ENCODE data around the gene SMIM32.

DNA sequence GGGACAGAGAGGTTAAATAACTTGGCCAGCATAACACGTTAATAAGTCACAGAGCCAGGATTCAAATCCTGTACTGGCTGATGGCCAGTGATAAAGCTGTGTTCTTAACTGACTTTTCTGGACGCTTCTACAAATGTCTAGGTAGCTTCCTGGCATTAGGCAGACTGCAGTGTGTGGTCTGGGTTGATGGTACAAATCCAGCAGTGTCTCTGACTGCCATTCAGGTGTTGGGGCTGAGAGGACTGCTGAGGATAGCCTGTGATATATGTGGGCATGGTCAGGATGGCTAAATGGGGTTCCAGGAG, 125.9 kb upstream of the CXCL14 start:
- RRBS = no CpG with 5 or more reads among the region's 2 CpGs

DNA sequence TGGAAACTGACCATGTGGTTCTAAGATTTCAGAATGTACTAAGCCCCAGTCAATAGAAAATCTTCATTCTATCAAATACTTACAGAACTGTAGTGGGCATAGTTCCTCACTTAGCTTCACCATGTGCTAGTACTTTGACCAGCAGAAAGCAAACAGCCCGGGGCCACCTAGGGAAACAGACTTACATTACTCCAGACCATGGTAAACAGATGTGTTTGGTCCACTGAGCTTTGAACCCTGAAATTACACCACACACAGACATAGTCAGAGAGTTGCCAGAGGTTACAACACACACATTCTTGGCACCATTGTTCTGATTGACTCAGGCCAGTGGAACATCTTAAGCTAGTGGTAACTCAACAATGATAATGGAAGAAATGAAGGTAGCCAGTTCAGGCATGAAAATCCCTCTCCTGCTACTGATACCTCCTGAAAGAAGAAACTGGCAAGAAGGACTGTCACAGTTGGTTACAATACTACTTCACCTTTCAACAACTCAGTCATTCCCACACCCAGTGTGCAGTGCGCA, 18.6 kb upstream of the LECT2 start:
- RRBS = no CpG with 5 or more reads among the region's 2 CpGs

- RRBS = no CpG with 5 or more reads among the region's 4 CpGs
Observed at GRCh38 chr5:136060717-136061089, 31.9 kb downstream of the TGFBI start.

GRCh38 chr5:136132021-136132520, 574 bp upstream of the SMAD5 start:
- RRBS = no CpG with 5 or more reads among the region's 8 CpGs

GRCh38 chr5:136192859-136193455, at the start of gene SMIM32:
SMIM32 (minus strand) TSS chr5:136193162.
- RRBS = 1% methylated on average over 33 of the region's 46 CpGs

DNA sequence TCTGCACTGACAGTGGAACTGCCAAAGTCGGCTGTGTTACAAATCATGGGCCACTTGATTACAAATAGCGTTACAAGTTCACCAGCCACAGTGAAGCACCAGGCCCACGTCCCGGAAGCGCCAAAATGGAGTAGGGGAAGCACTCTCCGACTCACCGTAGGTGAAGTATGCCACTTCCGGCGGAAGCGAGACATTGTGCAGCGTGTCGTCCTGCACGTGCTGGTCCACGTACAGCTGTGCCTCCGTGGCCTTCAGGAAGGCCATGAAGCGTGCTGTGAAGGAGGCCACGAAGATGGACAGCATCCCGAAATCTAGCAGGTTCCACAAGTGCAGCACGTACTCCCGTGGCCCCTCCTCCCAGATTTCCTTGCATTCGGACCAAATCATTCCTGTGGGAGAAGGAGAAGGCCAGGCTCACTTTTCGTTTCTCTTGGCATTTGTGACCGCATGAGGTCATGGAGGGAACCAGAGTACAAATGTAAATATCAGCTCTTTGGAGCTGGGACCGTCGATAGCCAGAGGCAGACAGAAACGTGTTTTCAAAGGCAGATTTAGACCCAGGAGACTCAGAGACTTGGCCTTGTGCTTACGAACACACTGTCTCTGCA, 58.6 kb upstream of the SMIM32 start:
- RRBS = 38% methylated on average over 5 of the region's 27 CpGs

DNA sequence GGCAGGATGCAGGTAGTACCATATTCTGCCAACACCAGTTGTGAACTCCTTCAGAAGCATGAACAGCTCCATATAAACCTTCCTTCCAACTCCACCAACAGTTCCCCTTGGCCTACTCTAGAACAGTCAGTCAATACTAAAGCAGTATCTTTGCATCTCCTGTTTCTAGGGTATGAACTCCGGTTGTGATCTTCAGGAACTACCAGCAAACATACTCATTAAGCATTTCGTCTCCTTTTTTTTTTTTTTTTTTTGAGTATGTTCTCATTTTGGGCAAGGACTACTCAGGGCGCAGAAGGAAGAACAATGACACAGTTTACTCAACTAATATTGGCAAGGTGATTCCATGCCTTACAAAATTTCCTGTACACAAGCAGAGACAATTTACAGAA, 197.7 kb downstream of the SPOCK1 start:
- RRBS = no CpG with 5 or more reads among the region's 3 CpGs

- RRBS = no CpG with 5 or more reads among the region's 17 CpGs
Observed at GRCh38 chr5:137618947-137620086, 116.6 kb downstream of the KLHL3 start.

DNA sequence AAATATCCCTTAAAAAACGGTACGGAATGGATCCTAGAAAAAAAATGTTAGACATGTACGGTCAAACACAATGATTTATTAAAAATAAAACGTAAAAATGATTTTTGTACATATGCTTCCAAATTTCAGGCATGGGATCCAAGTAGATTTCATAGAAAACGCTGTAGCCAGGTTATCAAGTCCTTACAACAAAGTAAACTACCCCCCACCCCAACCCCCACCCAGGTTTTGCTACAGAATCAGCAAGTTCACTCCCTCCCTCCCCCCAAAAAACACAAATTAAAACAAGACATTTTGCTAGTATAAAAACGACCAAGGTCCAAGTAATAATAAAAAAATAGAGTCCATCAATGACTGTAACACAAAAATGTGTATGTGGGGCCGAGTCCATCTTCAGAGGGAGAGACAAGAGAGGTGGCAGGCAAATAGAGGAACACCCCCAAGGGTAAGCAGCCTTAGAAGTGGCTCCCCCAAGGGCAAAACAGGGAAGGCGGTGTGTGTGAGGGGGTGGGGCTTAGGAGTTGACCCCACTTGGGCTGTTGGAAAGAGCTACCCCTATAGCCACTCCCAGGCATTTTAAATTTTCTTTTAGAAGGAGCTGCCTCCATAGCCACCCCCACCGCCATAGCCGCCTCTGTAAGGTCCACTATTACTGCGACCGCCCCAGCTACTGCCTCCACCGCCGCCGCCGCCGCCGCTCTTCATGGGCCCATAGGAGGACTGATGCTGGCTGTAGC, 1.4 kb downstream of the HNRNPA0 start:
- RRBS = no CpG with 5 or more reads among the region's 18 CpGs

- RRBS = no CpG with 5 or more reads among the region's 1 CpG
Observed at GRCh38 chr5:137800639-137800929, 46.4 kb upstream of the HNRNPA0 start.

DNA sequence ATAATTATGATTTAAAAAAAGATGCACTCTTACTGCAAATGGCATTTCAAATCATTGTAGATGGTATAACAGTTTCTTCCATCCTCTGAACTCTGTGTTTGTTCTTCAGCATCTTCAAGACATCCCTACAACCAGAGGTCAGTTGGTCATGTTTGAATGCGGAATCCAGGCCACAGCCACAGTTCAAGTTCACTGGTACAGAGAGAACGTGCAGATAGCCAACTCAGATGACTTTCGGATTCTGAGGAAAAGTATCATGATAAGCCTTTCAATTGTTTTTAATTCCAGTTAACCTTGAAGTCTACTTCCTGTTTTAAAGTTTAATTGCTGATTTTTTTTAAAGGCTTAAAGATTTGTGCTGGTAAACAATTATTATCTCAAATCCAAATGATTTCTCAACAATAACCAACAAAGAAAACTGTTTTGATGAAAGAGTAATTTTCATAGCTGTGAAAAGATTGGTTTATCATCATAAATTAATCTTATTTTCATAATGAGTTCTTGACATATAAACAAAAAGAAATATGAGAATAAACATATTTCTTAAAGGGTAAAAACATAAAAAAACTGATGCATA, 8.5 kb upstream of the MYOT start:
- RRBS = no CpG with 5 or more reads among the region's 3 CpGs

- RRBS = no CpG with 5 or more reads among the region's 9 CpGs
Observed at GRCh38 chr5:137977163-137977971, 55.5 kb downstream of the FAM13B start.

- RRBS = no CpG with 5 or more reads among the region's 6 CpGs
Observed at GRCh38 chr5:138036064-138036400, 3.2 kb upstream of the FAM13B start.

- RRBS = no CpG with 5 or more reads among the region's 12 CpGs
Observed at GRCh38 chr5:138177761-138178287, 606 bp downstream of the BRD8 start.

DNA sequence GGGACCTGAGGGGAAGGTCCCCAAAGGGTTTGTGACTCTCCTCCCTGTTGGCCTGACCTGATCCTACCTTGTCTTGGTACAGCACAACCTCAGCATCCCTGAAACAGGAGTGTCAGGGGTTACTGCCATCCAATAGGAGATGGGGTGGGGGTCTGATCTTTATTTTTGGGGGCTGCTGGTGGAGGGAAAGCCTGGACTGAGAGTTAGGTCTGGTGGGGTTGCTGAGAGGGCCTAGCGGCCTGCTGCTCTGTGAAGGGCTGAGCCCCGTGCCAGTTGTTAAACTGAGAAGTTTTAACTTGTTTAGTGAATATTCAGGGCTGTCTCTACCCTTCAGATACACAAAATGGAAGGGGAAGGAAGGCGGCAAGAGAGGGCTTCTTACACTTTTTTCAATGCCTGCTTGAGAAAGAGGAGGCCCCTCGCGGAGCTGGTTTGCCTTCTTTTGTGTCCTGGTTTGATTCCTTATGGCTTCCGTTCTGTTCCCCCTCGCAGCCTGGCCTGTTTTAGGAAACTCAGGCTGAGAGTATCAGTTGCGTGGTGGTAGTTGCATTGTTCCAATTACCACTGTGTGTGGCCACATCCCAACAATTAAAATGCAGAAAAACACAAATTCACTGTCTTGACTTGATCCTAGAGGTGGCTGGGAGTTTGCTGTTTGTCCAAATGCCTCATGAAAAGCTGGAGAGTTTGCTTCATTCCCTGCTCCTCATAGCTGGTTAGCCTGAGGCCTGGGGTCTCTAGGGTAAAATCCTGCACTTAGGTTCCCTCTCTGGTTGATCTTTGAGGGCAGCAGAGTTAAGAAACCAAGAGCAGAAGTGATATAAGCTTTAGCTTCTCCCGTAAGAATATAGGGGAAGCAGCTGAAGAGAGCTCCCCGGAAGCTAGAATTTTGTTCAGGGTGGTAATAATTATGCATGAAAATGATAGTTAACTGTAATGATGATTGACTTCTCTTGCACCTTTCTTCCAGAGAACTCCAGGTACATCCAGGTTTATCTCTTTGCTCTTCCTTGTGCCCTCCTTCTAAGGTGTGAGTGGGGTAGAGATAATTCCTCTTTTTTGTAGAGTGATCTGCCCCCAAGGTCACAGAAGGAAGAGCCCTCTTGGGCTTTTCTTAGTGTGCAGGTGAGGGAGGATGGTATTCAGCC, 1.2 kb downstream of the FAM53C start:
- RRBS = no CpG with 5 or more reads among the region's 10 CpGs

- RRBS = no CpG with 5 or more reads among the region's 5 CpGs
Observed at GRCh38 chr5:138492959-138493524, 27.8 kb downstream of the EGR1 start.

DNA sequence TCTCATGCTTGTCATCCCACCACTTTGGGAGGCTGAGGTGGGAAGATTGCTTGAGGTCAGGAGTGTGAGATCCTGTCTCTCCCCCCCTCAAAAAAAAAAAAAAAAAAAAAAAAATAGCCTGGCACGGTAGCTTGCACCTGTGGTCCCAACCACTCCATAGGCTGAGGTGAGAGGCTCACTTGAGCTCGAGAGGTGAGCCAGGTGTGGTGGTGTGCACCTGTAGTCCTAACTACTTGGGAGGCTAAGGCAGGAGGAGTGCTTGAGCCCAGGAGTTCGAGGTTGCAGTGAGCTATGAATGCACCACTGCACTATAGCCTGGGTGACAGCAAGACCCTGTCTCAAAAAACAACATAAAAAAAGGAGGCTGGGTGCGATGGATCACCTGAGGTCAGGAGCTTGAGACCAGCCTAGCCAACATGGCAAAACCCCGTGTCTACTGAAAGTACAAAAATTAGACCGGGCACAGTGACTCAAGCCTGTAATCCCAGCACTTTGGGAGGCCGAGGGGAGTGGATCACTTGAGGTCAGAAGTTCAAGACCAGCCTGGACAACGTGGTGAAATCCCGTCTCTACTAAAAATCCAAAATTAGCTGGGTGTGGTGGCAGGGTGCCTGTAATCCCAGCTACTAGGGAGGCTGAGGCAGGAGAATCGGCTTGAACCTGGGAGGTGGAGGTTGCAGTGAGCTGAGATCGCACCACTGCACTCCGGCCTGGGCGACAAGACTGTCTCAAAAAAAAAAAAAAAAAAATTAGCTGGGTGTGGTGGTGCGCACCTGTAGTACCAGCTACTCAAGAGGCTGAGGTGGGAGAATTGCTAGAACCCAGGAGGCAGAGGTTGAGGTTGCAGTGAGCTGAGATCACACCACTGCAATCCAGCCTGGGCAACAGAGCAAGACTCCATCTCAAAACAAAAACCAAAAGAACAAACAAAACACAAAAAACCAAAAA, 9.9 kb upstream of the ETF1 start:
- RRBS = no CpG with 5 or more reads among the region's 14 CpGs

- RRBS = no CpG with 5 or more reads among the region's 4 CpGs
Observed at GRCh38 chr5:138556638-138557140, 13.7 kb upstream of the ETF1 start.

- RRBS = no CpG with 5 or more reads among the region's 10 CpGs
Observed at GRCh38 chr5:138725154-138725724, 28.0 kb upstream of the CTNNA1 start.

- RRBS = no CpG with 5 or more reads among the region's 8 CpGs
Observed at GRCh38 chr5:138725725-138726419, 27.4 kb upstream of the CTNNA1 start.